Vein endothelial cell (primary cell): ENCODE data around the gene LAMP1.

DNA sequence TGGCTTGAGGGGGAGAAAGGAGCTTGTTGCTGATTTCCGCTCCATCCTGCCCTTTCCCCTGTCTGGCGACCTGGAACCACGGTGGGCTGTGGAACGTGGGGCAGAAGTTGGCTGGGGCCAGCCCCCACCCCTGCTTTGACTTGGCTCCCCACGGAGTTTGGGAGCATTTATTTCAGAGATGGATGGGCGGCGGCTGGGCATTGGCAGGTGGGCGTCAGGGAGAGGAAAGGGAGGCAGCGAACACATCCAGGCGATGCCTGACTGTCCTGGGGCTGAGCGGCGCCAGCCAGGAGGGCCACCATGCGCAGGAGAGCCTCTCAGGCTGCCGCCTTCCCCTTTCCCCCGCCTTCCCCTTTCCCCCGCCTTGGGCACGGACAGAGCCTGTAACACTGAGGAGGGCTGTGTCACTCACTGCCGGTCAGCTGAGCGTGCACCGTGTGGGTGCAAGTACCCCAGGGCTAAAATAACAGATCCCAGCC lies 11.3 kb downstream of the MCF2L start:
- CAGE, long polyA plus RNA = no peak

DNA sequence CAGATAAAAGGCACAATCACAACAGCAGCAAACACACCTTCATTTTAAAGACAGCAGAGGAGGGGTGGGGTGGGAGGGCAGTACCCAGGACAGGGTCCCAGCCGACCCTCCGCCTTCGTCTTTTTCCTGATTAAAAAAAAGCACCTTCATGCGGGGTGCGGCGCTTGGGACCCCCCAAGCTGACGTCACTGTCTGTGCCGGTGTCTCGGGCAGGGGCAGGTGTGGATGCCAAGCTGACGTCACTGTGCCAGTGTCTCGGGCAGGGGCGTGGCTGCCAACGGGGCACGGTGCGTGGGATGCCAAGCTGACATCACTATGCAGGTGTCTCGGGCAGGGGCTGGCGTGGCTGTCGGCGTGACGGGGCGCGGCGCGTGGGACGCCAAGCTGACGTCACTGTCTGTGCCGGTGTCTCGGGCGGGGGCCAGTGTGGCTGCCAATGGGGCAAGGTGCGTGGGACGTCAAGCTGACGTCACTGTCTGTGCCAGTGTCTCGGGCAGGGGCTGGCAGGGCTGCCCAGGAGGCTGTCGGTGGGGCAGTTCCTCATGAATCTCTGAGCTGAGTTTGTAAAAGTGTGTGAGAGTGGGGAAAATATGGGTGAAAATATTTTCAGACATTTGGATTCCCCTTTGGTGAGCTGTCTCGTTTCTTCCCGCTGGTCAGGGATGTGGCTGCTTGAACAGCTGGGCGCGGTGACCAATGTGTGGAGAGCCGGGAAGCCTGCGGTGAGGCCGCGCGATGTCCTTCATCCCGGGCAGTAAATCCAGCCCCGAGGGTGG lies 25.1 kb downstream of the MCF2L start:
- CAGE, long polyA plus RNA = no peak

- CAGE, long polyA plus RNA = no peak
Measured at GRCh38 chr13:113096901-113097256, 8.7 kb upstream of the F7 start.

GRCh38 chr13:113219716-113220806 lies 10.6 kb downstream of the CUL4A start:
- CAGE, long polyA plus RNA = no peak

- CAGE, long polyA plus RNA = no peak
Measured at GRCh38 chr13:113232543-113233474, 23.4 kb downstream of the CUL4A start.

DNA sequence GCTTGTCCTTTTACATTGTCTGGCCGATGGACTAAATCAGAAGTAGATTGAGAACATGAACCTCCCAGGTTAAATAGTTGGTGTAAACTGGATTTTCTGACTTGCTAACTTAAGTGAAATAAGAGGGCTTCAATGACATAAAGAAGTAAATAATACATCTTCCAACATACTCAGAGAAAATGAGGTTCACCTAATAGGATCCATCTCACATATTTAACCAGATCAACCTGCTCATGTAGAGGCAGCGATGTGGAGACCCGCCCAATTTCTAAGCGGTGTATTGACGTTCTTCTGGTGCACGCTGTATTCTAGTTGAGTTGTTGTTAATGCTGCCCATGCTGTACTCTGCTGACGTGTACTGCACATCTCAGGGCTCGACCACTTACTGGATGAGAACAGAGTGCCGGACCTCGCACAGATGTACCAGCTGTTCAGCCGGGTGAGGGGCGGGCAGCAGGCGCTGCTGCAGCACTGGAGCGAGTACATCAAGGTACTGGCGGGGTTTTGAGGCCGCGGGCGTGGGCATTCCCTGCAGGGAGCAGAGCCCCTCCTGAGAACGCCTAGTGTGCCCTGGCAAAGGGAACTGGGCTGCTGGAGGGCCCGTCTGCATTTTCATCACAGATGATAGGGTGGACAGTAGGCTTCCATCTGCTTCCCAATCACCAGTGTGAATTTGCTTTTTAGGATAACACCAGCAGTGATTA lies 29.8 kb downstream of the CUL4A start:
- CAGE, long polyA plus RNA = no peak

- CAGE, long polyA plus RNA = start-site peak on the plus strand at chr13:113297227-113297274, 420 and 330 reads in 2 replicates
Measured at GRCh38 chr13:113296716-113297332, at the start of gene LAMP1. LAMP1 (plus strand) TSS chr13:113297239.

DNA sequence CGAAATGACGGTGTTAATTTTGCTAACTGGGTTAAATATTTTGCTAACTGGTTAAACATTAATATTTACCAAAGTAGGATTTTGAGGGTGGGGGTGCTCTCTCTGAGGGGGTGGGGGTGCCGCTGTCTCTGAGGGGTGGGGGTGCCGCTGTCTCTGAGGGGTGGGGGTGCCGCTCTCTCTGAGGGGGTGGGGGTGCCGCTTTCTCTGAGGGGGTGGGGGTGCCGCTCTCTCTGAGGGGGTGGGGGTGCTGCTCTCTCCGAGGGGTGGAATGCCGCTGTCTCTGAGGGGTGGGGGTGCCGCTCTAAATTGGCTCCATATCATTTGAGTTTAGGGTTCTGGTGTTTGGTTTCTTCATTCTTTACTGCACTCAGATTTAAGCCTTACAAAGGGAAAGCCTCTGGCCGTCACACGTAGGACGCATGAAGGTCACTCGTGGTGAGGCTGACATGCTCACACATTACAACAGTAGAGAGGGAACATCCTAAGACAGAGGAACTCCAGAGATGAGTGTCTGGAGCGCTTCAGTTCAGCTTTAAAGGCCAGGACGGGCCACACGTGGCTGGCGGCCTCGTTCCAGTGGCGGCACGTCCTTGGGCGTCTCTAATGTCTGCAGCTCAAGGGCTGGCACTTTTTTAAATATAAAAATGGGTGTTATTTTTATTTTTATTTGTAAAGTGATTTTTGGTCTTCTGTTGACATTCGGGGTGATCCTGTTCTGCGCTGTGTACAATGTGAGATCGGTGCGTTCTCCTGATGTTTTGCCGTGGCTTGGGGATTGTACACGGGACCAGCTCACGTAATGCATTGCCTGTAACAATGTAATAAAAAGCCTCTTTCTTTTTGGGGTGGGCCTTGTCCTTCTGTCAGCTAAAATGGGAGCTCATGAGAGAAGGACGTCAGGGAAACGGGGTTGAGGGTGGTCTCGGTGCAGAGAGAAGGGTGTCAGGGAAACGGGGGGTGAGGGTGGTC lies 25.8 kb downstream of the LAMP1 start:
- CAGE, long polyA plus RNA = no peak

DNA sequence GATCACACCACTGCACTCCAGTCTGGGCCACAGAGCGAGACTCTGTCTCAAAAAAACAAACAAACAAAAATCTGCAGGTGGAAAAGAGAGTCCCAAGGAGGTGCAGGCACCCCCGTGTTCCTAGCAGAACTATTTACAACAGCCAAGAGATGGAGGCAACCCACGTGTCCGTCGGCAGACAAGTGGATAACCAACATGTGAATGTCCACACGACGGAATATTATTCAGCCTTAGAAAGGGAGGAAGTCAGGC lies 29.5 kb downstream of the LAMP1 start:
- CAGE, long polyA plus RNA = no peak

DNA sequence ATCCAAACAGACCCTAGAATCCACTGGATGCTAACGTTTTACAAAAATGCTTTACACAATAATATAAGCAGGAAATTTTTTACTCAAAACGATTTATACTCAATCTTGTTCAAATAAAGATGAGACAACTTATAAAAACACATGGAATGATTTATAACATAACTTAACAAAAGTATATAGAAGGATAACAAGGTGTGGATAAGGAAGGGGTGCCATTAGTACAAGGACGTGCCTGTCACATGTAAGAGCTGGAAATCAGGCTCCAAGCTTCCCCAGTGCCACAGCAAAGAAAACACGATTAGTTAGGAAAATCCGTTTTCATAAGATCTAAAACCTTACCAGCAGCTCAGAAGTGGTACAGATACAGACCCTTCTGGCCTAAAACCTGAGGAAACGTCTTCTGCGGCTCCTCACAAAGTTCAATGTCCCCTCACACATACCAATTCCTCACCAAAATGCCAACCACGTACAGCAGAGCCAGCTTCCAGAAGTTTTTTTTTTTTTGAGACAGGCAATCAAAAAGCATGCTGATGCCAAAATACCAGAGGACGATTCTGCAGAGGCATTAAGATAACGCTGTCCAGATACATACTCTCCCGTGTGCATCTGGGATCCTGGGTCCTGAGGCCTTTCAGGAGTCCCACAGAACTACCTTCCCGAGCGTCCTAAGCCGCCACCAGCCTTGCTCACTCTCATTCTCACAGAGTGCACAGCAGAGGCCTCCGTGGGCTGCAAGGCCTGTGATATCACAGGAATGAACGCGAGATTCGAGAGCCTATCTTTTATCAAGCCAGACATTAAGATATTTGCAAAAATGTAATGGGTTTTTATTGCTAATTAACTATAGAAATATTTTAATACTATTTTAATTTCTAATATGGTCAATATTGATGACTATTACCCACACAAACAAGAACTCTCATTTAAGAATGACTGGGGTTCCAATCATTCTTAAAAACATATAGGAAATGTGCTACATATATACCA lies 5.1 kb downstream of the DCUN1D2 start:
- CAGE, long polyA plus RNA = no peak

DNA sequence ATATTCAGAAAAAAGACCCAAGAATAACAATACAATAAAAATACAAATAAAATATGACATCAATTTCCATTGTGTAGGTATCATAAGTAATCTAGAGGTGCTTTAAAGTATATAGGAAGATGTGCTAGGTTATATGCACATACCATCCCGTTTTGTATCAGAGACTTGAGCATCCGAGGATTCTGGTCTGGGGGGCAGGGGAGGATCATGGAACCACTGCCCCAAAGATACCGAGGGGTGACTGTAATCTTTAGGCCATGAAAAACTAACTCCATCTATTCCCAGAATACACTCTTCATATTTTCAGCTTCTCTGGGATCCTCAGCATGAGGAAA lies 10.4 kb downstream of the TMCO3 start:
- CAGE, long polyA plus RNA = no peak

DNA sequence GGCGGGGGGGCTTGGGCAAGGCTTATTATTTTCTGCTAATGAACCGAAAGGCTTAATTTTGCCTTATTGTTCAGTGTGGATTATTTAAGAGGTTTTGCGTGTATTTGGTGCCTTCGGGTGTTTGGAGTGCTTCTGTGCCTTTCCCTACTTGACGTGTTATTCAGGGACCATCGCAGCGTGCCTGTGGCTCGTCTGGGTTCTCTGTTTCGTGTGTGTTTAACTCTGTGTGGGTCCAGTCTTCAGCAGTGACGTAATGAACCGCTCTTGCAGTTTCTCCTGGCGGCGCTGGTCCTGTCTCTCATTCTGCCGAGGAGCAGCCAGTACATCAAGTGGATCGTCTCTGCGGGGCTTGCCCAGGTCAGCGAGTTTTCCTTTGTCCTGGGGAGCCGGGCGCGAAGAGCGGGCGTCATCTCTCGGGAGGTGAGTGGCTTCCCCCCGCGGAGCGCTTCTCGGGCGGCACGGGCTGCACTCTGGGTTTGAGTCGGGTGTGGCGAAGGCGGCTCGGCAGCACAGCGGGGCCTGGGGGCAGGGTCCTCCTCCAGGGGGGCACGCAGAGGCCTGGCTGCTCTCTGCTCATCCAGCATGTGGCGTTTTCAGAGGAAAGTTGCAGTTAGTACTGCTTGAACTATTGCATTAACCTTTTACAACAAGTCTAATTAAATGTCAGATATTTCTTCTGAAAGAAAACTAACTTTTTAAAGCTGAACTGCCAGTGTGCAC lies 36.4 kb upstream of the TFDP1 start:
- CAGE, long polyA plus RNA = no peak

DNA sequence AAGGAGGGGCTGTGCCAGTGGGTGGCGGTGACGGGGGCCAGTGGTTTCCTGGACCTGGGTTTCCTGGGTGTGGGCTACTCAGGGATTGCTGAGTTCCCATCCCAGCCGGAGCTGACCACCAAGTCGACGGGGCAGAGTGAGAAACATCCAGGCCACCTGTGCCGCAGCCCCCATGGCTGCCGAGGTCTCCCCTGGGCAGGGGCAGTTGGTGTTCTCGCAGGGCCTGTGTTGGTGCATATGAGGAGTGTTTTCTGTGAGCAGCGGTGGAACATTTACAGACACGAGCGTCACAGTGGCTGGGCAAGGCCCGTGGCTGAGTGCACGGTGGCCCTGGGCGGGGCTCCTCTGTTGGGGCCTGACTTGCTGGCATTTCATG lies 23.2 kb downstream of the TFDP1 start:
- CAGE, long polyA plus RNA = no peak

GRCh38 chr13:113726270-113726654 lies 32.8 kb upstream of the TMEM255B start:
- CAGE, long polyA plus RNA = no peak

DNA sequence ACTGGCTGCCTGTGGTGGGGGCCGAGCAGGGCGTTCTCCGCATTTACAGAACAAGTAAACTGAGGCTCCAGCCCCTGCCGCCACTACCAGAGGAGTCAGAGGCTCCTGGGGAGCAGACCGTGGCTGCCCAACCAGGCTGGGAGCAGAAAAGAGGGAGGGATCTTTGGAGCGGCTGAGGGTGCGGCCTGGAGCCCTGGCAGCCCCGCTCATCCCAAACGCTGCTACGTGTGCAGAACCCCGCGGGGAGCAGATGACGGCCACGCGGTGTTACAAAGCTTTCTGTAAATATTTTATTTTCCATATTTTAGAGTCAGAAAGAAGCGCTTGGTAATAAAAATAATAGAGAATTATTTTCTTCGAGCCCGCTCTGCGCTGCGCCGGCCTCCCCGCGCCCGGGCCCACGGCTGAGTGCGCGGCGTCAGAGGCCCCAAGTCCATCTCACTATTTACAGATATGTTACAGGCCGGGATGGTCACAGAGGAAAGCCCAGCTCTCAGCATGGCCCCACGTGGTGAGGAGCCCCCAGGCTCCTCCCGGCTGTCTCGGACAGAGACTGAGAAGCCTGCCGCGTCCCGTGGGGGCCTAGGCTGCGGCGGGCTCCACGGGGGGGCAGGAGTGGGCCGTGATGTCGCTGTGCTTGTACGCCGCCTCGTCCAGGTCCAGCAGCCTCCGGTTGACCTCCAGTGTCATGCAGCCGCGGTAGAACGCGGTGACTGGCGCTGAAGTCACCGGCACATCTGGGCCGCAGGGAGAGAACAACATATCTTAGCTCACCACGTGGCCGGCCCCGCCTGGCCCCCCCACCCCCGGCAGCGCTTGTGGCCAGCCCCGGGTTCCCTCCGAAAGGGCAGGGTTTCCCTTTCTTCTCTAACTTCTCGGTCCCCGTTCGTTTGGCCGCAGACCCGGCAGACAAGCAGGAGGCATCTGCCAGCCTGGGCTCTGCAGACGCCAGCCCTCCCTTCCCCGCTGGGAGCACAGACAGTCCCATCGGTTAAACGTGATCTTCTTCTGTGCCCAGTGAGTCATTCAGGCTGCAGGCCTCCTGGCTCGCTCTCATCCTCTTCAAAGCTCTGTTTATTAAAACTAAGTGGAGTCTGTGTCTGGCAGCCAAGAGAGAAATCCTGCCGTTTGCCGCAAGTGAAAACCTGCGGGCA lies 43.2 kb downstream of the GAS6 start:
- CAGE, long polyA plus RNA = no peak

DNA sequence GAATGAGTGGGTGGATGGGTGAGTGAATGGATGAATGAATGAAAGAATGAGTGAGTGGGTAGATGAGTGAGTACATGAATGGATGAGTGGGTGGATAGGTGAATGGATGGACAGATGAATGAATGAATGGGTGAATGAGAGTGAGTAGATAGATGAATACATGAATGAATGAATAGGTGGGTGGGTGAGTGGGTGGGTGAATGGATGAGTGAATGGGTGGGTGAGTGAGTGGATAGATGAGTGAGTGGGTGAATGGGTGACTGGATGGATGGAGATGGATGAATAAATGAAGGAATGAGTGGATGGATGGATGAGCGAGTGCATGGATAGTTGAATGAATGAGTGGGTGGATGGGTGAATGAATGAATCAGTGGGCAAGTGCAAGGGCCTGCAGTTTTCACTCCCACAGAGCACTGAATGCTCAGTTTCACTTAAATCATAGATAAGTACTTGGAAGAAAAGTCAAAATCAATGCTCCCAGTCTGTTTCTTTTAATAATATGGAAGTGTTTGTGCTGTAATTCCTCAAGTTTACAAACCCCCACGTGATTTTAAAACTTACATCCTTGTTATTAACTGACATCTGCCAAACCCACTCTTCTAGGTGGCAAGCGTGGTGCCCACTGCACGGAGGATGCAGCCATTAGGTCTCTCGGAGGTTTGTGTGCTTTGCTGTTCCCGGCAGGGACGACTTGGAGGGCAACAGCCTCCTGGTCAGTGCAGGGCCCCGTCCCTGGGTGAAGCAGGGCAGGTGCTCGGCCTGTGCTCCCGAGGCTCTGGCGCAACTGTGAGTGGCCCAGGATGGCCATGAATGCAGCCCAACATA lies 12.3 kb downstream of the GAS6 start:
- CAGE, long polyA plus RNA = no peak

DNA sequence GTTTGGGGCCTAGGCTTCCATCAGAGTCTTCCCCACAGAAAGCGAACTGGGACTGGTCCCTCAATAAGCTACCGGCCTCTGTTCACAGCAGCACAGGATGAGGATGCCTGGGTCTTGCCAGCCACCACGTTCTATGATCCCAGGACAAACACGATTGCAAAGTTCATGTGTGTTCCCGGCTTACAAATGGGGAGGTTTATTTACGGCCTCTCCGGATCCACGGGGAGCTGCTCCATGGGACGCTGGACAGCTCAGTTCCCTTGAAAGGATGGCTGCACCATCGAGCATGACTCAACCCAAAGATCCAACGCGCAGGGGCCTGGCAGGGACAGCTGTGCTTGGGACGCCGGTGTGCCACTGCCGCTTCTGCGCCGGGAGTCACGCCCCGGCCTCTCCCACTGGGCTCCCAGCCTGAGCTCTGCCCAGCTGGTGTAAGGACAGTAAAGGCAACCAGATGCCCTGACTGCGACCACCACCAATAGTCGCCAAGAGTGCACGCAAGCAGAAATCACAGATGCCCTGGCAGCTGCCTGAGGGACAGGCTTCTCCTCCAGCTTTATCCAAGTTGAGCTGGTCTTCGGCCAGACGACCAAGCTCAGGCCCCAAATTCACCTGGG lies 8.5 kb downstream of the GAS6 start:
- CAGE, long polyA plus RNA = no peak

DNA sequence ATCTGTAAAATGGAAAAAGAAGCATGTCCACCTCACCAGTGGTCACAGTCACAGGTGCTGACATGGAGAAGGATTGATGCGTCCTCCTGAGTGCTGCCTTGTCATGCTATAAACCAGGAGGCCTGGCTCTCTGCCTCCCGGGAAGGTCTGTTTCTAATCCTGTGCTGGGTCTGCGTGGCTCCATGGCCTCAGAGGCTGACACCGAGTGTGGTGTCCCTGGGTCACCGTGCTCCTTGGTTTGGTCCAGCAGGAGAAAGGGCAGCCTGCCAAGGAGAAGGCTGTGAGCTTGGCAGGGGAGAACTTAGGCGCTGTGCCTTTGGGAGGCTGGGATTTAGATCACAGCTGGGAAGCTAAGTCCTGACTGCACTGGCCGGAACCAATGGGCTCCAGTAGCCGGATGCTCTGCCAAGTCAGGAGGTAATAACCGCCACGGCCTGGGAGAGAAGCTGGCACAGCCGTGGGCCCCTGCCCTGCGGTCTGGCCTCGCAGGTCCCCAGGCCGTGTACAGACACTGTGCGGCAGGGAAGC lies 45.2 kb downstream of the C13orf46 start:
- CAGE, long polyA plus RNA = no peak

- CAGE, long polyA plus RNA = no peak
Measured at GRCh38 chr13:113935476-113935965, 38.4 kb downstream of the C13orf46 start.

DNA sequence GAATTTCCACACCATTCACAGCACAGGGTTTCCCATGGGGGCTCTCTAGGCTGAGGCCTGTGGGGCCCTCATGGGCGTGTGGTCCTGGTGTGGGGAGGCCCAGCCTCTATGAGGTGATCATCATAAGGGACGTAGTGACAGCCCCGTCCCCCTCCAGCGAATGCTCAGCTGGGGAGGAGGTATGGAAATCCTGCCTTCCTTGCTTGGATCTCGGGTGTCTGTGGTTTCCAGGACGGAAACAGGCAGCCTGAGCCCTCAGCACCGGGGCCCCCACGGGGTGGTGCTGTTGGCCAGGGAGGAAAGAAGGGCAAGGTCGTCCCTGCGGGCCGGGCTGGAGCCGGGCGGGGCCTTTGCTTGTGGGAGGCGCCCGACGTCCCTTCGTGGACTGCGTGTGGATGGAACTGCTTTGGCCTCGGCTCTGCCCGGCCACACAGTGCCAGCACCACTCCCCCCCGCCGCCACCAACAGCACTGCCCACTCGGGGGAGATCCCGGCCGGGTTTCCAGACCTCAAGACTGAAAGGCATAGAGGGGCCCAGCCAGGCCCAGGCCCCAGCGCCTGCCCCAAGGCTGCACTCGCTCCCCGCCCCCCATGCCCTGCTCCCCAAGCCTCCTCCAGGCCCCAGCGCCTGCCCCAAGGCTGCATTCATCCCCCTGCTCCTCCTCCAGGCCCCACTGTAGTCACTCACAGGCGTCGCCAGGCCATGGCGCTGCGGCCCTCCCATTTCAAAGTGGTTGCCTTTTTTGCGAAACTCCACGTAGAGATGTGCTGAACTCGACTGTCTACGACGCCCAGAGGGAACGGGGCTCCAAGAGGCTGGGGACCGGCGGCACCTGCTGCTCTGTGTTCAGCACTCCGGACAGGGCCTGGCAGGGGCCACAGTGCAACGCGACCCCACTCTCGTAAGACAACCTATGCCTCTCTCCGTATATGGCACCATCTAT lies 22.6 kb downstream of the C13orf46 start:
- CAGE, long polyA plus RNA = no peak